Neural progenitor cell (in vitro differentiated cells): ENCODE data around the gene KCNH5.

GRCh38 chr14:61503097-61503878 lies 181.9 kb downstream of the PRKCH start:
- RAMPAGE, long total RNA = no peak

- RAMPAGE, long total RNA = no peak
Measured at GRCh38 chr14:61528575-61529001, 166.7 kb upstream of the HIF1A start.

DNA sequence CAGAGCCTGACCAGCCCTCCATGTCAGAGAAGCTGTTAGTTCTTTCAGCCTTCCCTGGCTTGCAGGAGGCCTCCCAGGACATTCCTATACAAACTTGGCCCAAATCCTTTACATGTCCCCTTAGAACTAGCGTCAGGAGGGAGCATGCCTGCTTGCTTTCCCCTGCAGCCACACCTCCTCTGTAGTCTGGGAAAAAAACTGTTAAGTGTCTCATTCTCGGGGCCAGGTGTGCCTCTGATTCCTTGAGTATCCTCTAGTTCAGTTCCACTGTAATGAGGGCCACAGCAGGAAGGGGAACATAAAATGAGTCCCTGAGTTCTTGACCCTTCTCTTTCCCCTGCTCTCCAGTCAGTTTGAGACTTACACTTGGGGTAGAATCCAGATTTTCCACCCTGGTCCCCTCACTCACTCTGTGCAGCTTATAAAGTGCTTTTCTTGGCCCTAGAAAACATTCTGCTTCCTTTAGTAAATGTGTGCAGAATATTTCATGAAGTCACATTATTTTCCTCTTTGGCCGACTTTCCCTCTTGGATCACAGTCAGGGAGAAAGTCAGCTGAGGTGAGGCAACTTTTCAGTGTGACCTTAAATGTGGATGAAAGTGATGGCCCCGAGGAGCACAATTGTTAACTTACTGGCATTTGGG lies 152.1 kb upstream of the HIF1A start:
- RAMPAGE, long total RNA = no peak

DNA sequence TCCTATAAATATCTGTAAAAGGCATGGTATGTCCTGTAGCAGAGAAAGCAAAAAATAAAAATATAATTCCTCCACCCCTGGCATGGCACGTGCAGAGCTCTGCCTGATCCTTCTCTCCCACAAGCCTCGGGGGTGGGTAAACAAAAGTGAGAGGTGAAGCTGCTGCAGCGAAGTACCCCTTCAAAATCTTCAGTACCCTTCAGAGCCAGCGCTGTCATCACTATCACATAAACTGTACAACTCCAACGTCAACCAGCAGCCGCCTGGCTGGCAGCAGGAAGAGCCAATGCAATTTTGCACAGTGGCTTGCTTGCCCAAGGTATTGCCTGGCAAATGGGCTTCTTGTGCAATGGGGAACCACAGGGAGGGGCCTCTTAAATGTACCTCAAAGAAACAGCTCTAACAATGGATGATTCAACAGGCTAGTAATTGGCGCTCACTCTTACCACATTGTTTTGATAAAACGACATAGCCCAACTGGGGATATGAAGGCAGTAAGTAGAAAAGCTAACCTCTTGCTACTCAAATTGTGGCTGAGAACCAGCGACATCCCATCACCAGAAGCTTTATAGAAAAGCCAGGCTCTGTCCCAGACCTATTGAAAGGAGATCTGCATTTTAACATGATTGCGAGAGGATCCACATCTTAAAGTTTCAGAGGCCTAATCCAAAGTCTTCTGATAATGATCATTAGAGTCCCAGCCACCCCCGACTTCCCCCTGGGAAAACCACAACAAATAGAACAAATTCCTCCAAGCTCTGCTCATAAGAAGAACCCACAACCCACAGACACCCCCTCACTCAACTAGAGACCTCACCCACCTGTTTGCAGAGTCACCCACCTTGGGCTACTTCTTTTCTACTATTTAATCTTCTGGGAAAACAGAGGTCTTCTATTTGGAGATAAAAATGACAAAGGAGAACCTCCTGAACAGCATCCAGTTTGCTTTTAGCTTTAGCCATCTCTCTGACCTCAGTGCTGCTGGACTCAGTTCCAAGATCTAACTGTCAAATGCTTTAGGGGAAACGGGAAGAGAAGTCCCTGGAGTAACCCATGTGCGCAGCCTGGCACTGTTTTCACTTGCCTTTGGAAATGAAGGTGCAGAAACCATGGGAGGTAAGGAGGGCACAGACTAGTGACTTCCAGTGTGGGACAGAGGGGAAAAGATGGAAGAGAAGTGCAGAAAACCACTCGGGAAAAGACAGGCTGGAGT lies 125.3 kb upstream of the HIF1A start:
- RAMPAGE, long total RNA = no peak

- RAMPAGE, long total RNA = no peak
Measured at GRCh38 chr14:61608792-61609254, 86.5 kb upstream of the HIF1A start.

GRCh38 chr14:61747835-61749035 lies 14.0 kb upstream of the SNAPC1 start:
- RAMPAGE, long total RNA = no peak

DNA sequence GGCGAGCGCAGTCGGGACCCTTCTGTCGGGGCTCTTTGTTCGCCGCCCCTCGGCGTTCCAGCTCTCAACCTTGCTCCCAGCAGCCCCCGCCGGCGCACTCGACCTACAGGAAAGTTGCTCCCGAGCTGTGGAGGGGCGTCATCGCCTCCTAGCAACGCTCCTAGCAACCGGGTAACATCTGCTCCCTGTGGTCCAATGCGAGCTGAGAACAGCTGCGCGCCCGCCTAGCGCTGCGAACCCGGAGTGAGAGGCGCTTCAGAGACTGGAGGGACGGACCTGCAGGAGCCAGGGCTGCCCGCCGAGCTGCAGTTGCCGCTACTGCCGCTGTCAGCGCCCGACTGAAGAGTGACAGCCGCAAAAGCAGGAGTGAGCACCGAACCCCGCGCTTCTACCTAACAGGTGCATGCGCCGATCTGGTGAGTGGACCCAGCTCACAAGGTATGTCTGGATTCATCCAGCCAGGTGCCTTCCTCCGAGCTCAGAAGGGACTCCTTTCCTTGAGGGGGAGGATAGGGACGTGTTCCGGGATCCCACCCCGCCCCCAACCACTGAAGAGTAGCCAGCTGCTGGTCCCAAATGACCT lies 304.7 kb downstream of the SYT16 start:
- RAMPAGE, long total RNA = no peak

GRCh38 chr14:63045255-63046390 lies at the start of gene KCNH5:
TSS of gene KCNH5 (minus strand) at chr14:63045458.
- RAMPAGE, long total RNA = no peak

GRCh38 chr14:63178822-63179372 lies 25.3 kb upstream of the RHOJ start:
- RAMPAGE, long total RNA = no peak

GRCh38 chr14:63192045-63192512 lies 12.2 kb upstream of the RHOJ start:
- RAMPAGE, long total RNA = no peak

DNA sequence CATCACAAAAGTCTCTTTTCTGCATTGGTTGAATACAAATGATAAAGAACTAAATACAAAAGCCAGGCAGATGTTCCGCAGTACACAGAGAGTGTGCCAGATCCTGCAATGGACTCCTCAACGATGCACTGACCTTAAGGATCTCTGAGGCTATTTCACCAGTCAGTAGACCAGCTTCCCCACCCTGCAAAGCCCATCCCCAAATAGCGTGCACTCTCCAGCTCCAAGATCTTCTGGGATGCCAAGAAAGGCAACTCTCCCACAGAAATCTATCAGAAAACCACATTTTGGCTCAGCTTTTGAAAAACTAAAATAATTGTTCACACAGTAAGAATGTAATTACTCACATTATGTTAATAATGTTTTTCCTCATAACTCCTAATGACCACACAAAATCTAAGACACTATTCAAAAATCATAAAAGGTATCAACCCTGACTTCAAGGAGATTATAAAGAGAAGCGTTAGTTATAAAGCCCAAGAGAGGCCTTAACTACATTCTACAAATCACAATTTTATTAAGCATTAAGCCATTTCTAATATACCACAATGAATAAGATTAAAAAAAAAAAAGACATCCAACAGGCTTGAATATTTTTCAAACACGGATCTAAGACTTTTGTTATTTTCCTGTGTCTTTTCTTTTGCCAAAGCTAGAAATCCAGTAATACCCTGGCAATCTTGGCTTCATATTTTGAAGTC lies 90.3 kb downstream of the PPP2R5E start:
- RAMPAGE, long total RNA = no peak

- RAMPAGE, long total RNA = no peak
Measured at GRCh38 chr14:63499574-63500242, 43.5 kb downstream of the PPP2R5E start.

DNA sequence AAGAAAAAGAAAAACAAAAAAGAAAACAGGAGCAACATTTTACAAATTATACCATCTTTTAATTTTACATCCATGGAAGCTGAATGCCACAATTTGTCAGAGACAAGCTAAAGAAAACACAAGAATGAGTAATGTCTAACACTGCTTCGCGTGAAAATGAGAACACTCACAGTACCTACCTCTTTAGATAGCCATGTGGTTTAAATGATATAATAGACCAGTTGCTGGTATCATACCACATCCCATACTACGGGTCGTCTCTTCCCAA lies 617 bp downstream of the WDR89 start:
- RAMPAGE, long total RNA = no peak

GRCh38 chr14:63642480-63642700 lies 719 bp upstream of the WDR89 start:
- RAMPAGE, long total RNA = no peak

- RAMPAGE, long total RNA = no peak
Measured at GRCh38 chr14:63650752-63651156, 9.1 kb upstream of the WDR89 start.

GRCh38 chr14:63855215-63855794 lies 2.5 kb downstream of the SYNE2 start:
- RAMPAGE, long total RNA = no peak

DNA sequence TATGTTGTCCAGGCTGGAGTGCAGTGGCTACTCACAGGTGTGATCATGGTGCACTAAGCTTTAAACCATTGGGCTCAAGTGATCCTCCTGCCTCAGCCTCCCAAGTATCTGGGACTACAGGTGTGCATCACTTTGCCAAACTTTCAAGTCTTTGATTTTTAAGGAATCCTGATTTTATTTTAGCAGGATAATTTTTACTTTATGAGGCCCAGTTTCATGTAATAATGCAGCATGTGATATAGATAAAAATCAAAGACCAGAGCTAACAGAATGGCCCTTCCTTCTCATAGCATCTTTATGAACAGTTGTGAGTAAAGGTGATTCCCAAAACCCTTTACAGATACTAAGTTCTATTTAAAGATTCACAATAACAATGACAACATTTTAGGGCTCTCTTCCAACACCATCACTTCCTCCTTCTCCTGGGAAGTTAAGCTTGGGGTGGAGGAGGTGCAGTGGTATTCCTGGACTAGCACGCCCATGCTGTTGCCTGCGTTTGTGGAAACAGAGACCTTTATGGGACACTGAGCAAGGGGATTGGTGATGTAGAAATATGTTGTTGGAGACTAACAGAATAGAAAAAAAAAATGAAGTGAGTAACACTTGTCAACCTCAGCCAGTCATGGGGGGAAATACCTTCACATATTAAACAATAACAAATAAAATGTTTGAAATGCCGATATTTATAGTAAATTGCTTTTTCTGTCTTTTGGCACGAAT lies 22.4 kb downstream of the SYNE2 start:
- RAMPAGE, long total RNA = no peak

- RAMPAGE, long total RNA = no peak
Measured at GRCh38 chr14:63884197-63884688, 31.4 kb downstream of the SYNE2 start.

DNA sequence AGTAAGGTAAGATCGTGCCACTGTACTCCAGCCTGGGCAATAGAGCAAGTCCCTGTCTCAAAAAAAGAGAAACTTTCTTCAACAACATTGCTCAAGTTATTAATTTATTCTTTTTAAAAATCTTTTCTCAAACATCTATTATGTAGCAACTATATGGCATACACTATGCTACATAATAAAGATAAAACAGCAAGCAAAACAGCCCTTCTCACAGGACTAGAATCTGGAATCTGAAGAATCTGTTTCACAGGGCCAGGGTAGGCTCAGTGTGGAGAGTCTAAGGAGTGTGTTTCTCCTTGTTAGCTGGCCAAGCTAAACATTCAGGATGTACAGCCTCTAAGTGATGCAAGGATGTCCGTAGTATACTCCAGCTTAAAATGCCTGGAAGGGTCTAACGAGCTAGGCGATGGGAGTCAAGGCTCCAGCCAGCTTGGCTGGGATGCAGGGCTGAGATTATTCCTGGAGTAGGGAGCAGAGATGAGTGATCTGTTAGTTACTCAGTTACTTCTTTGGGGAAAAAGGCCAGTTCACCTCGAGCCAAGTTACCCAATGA lies 40.8 kb downstream of the SYNE2 start:
- RAMPAGE, long total RNA = no peak

GRCh38 chr14:63896072-63896884 lies 43.5 kb downstream of the SYNE2 start:
- RAMPAGE, long total RNA = no peak